LHCN-M2 (cell line): ENCODE measurements around a stretch of chr9.

DNA sequence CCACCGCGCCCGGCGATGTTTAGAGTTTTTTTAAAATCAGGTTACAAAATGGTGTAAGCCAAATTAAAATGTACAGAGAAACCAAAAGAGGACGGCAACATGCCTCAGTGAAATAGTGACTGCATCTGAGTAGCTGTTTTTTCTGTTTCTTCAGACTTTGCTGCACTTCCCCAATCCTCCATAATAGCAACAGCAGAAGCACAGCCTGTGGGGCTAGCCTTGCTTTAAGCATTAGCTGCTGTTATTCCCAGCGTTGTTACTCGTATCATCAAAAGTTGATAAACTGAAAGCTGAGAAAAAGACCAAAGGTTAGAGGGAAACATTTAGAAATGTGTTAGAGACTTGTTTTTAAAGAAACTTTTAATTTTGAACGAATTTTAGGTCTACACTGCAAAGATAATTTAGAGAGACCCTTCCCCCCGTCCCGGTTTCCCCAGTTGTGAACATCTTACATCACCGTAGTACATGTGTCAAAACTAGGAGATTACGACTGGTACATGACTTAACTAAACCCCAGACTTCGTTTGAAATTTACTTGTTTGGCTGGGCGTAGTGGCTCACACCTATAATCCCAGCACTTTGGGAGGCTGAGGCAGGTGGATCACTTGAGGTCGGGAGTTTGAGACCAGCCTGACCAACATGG lies 28.3 kb upstream of the FBP1 start:
- RAMPAGE, long total RNA = no peak

- RAMPAGE, long total RNA = no peak
Measured at GRCh38 chr9:94783181-94783842, 56.8 kb downstream of the AOPEP start.

- RAMPAGE, long total RNA = no peak
Measured at GRCh38 chr9:94806062-94807084, 79.9 kb downstream of the AOPEP start.

DNA sequence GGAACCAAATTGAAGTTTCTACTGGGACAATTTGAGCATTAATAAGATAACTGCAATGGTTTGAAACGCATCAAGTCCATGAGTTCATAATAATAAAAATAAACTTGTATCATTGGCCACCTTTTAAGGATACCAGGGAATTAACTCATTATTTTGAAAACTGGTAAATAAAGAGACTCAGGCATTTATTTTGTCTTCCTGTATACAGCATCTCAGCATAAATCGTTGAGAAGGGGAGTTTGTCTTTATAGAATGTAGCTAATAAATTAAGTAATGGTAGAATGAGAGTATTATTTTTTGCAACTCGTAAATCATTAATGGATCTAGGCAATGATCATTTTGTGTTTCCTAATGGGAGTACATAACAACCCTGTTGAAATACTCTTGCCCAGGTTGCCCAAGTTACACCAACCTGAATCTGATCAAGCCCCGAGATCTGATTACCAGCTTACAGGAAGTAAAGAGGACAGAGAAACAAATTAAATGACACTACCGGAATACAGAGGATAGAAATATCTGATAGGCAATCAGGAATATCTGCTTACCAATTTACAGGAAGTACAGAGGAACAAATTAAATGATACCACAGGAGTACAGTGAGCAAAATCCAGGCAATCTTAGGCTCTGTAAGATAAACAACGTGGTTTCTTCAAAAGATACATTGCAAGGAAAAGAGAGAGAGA lies 107.3 kb downstream of the AOPEP start:
- RAMPAGE, long total RNA = no peak

GRCh38 chr9:94920405-94921424 lies 194.2 kb downstream of the AOPEP start:
- RAMPAGE, long total RNA = no peak

GRCh38 chr9:94950110-94950845 lies 223.8 kb downstream of the AOPEP start:
- RAMPAGE, long total RNA = no peak

DNA sequence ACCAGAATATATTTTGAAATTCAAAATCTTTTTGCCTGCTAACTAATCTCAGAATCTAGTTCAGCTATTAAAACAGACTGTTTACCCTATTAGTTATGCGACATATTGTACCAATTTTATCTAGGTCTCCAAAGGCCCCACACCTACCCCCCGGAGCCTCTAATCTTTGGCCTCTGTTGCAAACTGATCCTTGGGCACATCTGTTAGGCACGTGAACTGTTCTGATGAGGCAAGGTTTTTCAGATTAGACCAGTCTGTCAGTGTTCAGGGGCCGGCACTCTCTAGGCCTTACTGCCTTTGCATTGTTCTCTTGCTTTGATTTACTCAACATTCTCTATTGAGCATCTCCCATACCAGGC lies 244.9 kb downstream of the AOPEP start:
- RAMPAGE, long total RNA = no peak

DNA sequence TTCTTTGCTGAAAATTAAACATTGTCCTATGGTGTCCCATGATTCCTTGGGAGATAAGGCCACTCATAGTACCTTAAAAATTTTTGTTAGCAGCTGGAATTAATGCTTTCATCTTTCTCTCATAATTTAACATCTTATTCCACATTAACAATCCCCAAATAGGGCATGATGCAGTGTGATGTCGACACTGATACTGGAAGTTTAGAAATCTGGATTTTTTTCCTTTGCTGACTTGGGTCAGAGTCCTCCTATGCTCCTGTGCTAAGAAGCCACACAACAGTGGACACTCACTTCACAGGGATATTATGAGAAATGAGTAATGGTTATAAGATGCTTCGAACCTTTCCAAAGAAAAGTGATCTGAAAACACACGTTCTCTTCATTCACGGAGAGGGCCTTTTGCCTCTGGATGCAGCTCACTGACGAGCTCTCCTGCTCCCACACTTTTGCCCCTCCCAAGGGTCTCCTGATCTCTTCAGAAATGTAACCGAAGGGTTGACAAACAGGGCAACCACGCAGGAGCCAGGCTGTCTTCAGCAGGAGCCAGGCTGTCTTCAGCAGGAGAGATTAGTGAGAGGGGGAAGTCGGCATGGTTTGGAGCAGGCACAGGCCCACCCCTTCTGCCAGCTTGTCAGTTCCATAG lies 247.7 kb downstream of the AOPEP start:
- RAMPAGE, long total RNA = no peak

- RAMPAGE, long total RNA = no peak
Measured at GRCh38 chr9:95003629-95003878, 277.1 kb downstream of the AOPEP start.

- RAMPAGE, long total RNA = no peak
Measured at GRCh38 chr9:95005485-95005897, 279.0 kb downstream of the AOPEP start.

GRCh38 chr9:95010519-95011130 lies 284.1 kb downstream of the AOPEP start:
- RAMPAGE, long total RNA = no peak

DNA sequence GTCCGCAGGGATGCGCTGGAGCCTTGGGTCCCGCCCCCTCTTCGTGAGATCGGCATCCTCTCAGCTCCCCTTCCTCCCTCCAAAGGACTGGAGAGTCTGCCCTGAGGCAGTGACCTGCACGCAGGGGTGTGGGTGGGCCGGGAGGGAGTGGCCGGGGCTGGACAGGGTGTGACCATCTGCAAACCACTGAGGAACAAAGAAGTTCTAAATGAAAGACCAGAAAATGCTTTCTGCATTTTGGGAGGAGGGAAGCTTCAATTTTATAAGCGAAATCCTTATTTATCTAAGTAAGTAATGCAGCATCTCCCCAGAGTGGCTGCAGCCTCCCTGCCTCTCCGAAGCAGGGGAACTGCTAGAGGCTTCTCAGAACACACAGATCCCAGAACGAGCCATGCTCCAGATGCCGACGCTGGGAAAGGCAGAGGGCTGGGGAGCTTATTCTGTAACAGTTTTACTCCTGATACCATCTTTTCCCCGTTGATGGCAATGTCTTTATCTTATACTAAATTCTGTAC lies 221.7 kb downstream of the FANCC start:
- RAMPAGE, long total RNA = no peak

DNA sequence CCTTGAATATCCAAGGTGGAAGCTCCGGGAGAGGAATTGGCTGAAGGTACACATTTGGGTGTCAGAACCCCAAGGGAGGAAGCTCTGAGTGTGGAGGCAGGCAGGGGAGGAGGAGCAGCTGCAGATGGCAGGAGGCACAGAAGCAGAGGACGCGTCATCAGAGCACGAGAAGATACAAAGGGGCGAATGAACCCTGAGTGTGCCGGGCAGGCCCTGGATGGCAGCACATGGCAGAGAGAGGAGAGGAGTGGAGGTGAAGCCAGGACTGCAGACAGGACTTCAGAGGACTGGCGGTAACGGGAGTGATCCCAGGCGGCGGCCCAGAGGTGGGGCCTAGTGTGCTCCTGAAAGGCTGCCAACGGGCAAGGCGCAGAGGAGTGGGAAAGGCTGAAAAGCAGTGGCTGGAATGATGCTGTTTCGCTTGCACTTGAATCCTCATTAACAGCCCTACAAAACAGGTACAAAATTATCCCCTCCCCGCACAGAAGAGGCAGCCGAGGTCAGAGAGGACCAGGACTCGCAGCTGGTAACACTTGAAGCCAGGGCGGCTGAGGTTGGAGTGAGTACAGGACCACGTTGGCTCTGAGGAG lies 179.7 kb downstream of the FANCC start:
- RAMPAGE, long total RNA = no peak

DNA sequence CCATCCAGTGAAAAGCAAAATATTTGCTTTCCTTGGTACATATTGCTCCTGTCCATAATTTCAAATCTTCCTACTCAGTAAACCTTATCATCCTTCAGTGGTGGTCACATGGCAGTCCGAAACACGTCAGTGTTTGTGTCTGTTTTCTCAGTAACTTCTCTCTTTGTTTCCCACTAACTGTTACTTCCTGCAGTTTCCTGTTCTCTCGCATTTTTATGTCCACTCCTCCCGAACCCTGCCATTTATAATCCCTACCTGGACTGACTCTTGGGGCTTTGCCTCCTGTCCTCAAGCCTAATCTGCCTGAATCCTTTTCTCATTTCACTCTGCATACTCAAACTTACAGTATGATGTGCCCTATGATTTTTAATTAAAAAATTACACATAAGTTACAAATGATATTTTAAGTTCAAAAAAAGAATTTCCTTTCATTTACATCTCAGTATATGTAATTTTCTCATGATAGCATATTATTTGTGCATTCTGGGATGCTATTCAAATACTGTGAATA lies 128.9 kb downstream of the FANCC start:
- RAMPAGE, long total RNA = no peak

GRCh38 chr9:95409856-95410421 lies 92.4 kb upstream of the FANCC start:
- RAMPAGE, long total RNA = no peak

GRCh38 chr9:95426568-95427182 lies 82.4 kb downstream of the PTCH1 start:
- RAMPAGE, long total RNA = no peak

DNA sequence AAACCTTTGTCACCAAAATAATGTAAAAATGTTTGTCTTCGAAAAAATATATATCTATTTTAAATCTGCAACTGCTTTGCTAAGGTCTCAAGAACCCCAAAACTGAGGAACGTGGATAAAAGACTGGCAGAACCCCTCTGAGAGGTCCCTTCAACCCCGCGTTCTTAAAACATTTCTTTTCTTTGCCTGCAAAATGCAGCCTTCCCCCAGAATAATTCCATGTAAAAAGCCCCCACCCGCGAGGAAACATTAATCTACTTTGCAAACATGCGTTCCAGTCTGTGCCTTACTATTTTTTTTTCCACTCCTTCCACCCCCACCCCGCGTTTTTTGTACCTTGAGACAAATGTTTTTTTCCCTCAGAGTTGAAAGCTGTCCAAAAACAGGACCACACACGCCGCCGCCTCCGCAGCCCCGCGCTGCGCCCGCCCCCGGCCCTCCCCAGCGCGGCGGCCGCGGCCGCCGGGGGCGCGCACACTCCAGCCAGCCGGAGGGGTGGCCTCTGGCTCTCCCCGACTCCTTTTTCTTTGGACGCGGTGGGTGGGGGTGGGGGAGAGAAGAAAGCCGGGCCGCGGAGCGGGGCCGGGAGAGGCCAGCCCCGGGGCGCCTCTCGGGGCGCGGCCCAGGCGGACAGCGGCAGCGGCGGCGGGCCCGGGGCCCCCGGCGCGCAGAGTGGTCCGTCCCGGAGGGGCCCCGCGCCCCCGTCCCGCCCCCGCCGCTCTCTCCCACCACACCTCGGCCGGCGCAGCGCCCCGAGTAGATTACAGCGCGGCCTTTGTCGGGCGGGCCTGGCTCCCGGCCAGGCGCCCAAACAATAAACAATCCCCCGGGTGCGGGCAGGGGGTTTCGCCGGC lies 3.4 kb downstream of the PTCH1 start:
- RAMPAGE, long total RNA = no peak

GRCh38 chr9:95916134-95916495 lies 40.6 kb downstream of the ERCC6L2 start:
- RAMPAGE, long total RNA = no peak

DNA sequence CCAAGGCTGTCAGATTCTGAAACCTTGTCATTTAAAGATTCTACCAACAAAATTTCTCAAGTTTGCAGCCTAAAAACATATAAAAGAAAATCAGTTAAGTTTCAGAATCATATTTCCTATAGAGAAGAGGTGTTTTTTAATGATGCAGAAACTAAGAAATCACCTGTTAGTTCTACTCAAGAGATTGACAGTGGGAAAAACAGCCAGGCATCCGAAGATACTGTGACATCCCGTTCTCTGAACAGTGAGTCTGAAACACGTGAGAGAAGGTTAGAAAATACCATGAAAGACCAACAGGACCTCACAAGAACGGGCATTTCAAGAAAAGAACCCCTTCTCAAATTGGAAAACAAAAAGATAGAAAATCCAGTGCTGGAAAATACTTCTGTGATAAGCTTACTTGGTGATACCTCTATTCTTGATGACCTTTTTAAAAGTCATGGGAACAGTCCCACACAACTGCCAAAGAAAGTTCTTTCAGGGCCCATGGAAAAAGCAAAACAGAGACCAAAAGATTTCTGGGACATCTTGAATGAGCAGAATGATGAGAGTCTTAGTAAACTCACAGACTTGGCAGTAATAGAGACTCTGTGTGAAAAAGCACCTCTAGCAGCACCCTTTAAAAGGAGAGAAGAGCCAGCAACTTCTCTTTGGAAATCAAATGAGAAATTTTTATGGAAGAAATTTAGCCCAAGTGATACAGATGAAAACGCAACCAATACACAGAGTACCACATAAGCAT lies 137.1 kb downstream of the ERCC6L2 start:
- RAMPAGE, long total RNA = no peak

- RAMPAGE, long total RNA = no peak
Measured at GRCh38 chr9:96020598-96021063, 145.1 kb downstream of the ERCC6L2 start.